Endometrial microvascular endothelial cells (primary cell): Measurements from ENCODE around the genes COA4 and LIPT2.

- RAMPAGE, long total RNA, result no peak
Observed at GRCh38 chr11:73173570-73174452, 31.7 kb upstream of the FCHSD2 start.

GRCh38 chr11:73200017-73200933, 17.8 kb upstream of the P2RY2 start:
- RAMPAGE, long total RNA, result no peak

- RAMPAGE, long total RNA, result no peak
Observed at GRCh38 chr11:73324863-73325611, 17.0 kb downstream of the ARHGEF17 start.

DNA sequence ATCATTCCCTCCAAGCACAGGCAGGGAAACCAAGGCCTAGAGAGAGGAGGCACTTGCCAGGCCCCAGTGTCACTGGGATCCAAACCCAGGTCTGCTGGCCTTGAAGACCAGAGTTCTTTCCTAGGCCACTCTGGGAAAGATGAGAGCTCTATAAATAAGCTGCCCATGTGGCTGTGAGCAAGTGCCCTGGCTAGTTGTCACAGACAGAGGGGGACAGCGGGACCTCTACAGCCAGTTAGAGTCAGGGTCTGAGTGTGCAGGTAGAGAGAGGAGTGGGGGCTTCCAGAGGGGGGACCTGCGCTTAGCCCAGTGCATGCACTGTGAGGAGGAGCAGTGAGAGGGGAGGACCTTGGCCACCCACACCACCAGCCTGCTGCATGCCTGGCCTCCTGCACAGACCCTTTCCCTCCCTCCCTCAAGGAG, 4.9 kb downstream of the RELT start:
- RAMPAGE, long total RNA, result no peak

- RAMPAGE, long total RNA, result no peak
Observed at GRCh38 chr11:73382912-73384255, 7.2 kb downstream of the RELT start.

DNA sequence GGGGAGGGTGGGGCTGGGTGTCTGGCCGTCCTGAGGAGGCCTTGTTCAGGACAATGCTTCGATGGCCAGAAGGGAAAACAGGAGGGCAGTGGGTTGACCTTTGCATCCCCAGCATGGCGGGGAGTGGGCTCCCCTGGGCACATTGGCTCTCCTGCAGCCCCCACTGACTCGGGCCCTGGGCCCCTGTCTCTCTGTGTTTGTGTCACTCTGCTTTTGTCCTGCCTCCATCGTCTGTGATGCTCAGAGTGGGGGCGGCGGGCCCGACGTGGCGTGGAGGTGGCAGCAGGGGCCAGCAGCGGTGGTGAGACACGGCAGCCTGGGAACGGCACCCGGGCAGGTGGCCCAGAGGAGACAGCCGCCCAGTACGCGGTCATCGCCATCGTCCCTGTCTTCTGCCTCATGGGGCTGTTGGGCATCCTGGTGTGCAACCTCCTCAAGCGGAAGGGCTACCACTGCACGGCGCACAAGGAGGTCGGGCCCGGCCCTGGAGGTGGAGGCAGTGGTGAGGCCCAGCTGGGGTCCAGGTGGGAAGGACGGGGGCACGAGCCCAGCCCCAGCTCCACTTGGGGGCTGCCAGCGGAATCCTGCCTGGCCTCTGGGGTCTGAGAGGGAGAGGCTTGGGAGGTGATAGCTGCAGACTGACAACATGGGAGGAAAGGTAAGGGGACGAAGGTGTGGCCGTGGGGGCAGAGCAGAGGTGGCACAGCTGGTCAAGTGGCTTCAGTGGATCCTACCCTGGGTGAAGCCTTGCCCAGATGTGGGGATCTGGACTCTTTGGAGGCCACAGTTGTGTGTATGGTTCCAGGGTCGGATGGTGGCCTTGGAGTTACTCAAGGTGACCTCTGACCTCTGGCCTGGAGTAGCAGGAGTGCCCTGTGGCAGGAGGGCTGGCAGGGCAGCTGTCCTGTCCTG, 16.0 kb downstream of the RELT start:
- RAMPAGE, long total RNA, result no peak

- RAMPAGE, long total RNA, result no peak
Observed at GRCh38 chr11:73405872-73406976, 30.0 kb downstream of the RELT start.

DNA sequence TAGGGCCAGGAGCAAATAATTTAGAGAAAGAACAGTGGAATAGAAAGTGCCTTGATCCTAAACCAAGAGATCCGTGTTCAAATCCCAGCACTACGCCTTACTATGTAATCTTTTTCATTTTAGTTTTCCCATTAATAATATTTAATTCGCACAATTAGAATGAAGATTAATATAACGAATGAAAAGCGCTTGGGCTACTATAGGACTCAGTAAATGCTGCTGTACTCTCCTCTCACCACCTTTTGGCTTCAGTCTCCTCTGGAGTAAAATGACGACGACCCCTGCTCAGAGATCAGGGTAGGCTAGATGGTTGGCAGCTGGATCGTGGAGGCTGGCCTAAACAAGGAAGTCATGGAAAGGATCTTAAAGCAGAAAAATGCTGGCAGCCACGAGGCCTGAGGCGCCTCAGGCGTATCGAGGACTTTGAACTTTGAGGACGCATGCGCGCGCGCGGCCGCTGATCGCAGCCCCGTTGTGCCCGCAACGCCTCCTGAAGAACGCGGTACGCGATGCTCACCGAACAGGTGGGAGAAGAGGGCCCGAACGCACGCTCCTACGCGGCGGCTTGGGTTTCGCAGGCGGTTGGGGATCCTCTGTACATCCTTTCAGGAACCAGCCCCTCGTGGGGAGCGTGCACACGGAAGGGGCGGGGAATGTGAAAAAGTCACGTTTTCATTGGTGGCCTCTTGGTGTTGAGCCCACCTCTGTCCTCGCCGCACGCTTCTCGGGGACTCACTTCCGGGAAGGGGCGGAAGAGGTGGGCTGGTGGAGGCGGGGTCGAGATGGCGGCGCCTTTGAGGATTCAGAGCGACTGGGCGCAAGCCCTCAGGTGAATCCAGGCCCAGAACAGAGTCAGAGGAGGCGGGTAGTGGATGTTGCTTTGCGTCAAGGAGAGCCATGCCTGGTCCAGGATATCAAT, at the start of gene COA4:
COA4 (minus strand) TSS at position 607 of the 919 bp plus-strand sequence.
- RAMPAGE, long total RNA, result start-site peak on the minus strand centred at position 600 of the sequence, 58 bp wide, 566 and 1,128 reads in 2 replicates; start-site peak on the plus strand centred at position 771 of the sequence, 29 bp wide, 76 and 84 reads in 2 replicates

DNA sequence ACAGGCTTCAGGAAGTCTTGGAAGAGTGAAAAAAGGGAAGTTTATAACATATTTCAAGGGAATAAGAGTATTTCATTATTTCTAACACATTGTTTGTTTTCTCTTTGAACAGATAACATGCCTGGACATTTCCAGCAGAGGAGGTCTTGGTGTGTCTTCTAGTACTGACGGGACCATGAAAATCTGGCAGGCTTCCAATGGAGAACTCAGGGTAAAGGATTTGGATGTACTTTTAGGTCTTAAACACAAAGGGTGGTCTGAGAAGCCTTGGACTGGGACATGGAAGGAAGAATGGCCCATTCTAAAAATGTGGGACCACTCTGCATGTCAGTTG, 22.2 kb downstream of the PAAF1 start:
- RAMPAGE, long total RNA, result no peak

GRCh38 chr11:73931151-73931483, 19.7 kb upstream of the DNAJB13 start:
- RAMPAGE, long total RNA, result no peak

GRCh38 chr11:73956032-73956536, 5.3 kb downstream of the DNAJB13 start:
- RAMPAGE, long total RNA, result no peak

- RAMPAGE, long total RNA, result no peak
Observed at GRCh38 chr11:73995663-73996417, 13.0 kb downstream of the UCP3 start.

- RAMPAGE, long total RNA, result no peak
Observed at GRCh38 chr11:74020418-74021203, 11.7 kb upstream of the UCP3 start.

DNA sequence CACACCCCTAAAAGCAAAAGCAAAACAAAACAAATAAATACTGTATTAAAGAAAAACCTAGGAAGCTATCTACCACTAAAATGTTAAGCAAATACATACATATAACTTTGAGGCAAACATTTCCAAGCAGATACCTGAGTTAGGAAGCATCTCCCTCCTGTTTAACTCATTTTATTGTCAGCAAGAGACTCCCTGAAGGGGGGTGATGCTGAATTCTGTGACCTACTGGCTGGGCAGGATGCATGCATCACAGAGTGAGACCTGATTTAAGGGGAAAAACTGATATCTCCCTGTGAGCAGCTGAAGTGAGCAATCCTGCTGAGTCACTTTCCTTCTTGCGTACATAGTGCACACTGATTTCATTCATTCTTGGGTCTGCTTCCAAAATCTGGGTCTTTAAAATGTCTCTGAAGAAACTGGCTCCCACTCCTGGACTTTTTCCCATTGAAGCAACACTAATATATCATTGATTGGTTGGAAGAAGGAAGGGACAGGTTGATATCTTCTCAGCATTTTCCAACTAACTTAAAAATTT, 23.3 kb downstream of the P4HA3 start:
- RAMPAGE, long total RNA, result no peak

- RAMPAGE, long total RNA, result no peak
Observed at GRCh38 chr11:74397695-74398205, 483 bp downstream of the PGM2L1 start.

DNA sequence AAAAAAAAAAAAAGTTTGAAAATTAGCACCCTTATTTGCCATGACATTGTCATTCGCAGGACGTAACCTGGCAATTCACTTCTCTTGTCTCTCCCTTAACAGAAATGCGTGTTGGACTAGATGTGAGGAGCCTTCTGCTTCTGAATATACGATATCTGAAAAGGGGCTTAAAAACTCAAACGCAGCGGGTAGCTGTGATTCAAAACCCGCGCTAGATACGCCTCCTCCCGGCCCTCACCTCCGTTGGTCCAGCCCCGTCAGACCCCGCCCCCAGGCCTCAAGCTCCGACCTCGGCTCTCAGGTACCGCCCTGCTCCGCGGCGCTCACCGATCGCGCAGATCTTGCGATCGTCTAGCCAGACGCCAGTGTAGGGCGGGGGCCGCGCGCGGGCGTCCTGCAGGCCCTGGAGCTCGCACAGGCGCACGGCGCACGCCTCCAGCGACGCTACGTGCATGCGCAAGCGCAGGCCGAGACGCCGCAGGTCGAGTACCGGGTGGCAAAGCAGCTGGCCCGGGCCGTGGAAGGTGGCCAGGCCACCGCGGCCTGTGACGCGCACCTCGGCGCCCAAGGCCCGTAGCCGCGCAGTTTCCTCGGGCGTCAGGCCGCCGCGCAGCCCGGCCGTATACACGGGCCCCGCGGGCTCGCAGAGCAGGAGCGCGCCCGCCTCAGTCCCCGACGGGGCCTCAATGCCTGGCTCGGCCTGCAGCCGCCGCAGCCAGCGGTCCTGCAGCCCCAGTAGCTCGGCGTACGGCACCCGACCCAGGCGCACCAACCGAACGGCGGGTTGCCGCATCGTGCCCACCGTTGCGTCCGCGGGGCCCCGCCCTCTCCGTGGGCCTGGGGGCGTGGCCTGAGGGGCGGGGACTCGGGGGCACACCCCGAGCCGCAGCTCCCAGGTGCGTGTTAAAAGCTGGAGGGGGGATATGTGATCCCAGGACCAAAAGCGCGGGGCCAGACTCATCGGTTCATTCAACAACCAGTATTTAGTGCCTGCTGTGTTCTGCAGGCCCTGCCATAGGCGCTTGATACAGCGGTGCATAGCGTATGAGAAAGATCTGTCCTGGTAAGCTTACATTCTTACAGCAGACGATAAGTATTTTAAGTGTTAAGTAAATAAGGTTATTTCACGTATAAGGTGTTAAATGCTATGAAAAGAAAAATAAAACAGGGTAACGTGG, at the start of gene LIPT2:
LIPT2 (minus strand) TSS at position 814 of the 1,178 bp plus-strand sequence.
- RAMPAGE, long total RNA, result no peak

- RAMPAGE, long total RNA, result no peak
Observed at GRCh38 chr11:74643899-74644502, 51.6 kb downstream of the POLD3 start.

GRCh38 chr11:74748436-74748770, 246 bp upstream of the RNF169 start:
- RAMPAGE, long total RNA, result no peak

DNA sequence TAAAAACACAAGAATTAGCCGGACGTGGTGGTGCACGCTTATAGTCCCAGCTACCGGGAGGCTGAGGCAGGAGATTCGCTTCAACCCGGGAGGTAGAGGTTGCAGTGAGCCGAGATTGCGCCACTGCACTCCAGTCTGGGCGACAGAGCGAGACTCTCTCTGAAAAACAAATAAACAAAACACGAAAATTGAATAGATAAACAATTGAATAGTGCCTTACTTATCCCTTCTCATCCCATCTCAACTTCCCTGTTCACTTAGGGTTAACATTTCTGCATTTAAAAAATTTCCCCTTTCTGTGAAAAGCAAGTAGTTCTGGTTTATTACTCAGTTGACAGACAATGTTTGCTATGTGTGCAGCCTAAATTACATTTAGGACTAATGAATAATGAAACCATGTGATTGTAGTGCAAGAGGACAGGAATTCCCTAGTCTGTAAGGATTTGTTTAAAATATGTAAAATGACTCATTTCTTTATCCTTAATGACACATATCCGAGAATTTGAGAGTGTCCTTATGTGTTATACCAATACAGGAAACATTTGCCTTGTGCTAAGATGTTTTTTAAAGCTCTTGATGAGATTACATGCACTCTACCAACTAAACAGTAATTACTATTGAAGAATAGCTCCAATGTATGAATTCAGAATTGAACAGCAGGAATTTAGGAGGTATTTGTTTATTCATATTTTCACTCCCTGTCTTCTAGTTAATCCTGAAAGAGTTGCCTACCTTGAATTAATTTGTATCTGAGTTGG, 6.2 kb downstream of the RNF169 start:
- RAMPAGE, long total RNA, result no peak

- RAMPAGE, long total RNA, result no peak
Observed at GRCh38 chr11:74810013-74810421, 61.4 kb downstream of the RNF169 start.